H4 (cell line): ENCODE data around the genes ZNF44, RTBDN and STX10.

- RAMPAGE, long total RNA: no peak
Observed at GRCh38 chr19:11811988-11812405, 2.1 kb upstream of the ZNF440 start.

- RAMPAGE, long total RNA: no peak
Observed at GRCh38 chr19:11843824-11844203, 4.7 kb upstream of the ZNF439 start.

GRCh38 chr19:11924434-11924813 lies 483 bp upstream of the ZNF700 start:
- RAMPAGE, long total RNA: no peak

- RAMPAGE, long total RNA: no peak
Observed at GRCh38 chr19:11949181-11949552, 15.7 kb upstream of the ZNF763 start.

DNA sequence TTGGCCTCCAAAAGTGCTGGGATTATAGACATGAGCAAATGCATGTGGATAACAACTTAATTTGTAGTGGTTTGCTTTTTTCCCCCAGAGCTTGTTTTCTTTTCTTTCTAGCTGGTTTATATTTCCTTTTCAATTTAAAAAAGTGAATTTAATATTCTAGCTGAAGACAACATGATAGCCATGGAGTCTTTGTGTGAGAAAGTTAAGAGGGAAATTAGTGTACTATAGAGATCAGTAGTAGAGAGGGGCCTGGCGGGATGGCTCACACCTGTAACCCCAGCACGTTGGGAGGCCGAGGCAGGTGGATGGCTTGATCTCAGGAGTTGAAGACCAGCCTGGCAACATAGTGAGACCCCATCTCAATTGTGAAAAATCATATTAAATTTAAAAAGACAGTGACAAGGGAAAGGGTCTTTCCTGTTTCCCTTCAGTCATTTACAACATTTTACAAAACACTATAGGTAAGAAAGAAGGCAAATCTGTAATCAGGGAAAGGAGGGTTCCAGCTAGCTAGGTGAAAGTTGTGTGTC lies 3.7 kb downstream of the ZNF763 start:
- RAMPAGE, long total RNA: no peak

DNA sequence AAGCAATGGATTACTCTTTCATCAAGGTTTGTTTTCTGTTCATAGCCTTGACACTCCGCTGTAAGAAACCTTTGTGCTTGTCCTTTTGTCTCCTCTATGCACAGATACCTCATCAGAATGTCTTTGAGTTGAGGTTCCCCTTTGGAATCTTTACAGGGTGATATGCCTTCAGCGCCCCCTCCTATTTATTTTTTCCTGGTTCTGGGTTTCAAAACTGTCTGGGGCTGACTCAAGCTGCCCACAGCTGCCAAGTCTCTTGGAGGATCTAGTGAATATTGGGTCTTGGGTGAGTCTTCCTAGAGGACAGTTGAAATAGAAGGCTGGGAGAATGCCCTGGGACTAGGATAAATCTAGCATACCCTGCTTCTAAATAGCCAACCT lies 885 bp downstream of the ZNF136 start:
- RAMPAGE, long total RNA: no peak

DNA sequence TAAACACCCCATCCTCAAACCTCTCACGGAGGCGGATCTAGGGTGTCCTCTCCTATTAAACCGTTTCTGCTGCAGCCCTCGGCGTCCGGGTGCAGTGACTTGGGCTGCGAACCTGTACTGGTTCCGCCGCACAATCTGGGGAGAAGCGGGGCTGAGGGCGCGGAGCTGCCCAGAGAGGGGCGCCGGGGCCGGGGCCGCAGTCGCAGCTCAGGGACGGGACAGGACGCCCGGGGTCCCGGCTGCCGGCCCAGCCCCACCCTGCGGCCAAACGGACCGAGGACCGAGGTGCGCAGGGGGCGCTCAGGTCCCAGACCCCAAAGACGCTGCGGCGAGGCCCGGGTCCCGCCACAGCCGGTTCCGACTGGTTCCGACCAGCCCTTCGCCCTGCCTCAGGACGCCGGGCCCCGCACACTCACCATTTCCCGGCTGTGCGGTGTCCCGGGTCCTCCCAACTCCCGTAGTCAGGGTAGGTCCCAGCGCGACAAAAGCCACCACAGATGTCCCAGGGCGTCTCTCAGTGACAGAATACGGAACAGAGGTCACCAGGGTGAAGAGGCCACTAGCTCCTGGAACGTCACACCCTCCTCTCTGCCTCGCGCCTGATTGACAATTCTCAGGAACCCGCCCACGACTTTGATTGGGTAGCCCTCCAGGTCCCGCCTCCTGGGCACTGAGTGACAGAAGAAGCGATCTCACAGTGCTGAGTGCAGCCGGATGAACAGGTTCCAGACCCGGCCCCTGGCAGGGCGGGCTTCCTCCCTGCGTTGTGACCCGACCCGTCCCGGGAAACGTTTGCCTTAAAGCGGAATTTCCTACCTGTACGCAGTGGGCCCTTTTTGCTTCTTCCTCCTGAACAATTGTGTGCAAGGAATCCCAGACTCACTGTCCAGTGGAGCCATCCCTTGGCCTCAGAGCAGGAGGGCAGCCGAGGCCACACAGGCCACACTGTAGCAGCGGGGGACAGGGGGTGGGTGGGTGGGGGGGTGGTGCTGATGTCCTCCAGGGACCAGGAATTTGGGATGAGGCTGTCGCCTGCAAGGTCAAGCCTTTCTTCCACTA lies at the start of gene ZNF44:
Gene ZNF44, minus strand, starts transcription at position 608 of the 1,059 bp plus-strand sequence.
- RAMPAGE, long total RNA: no peak

DNA sequence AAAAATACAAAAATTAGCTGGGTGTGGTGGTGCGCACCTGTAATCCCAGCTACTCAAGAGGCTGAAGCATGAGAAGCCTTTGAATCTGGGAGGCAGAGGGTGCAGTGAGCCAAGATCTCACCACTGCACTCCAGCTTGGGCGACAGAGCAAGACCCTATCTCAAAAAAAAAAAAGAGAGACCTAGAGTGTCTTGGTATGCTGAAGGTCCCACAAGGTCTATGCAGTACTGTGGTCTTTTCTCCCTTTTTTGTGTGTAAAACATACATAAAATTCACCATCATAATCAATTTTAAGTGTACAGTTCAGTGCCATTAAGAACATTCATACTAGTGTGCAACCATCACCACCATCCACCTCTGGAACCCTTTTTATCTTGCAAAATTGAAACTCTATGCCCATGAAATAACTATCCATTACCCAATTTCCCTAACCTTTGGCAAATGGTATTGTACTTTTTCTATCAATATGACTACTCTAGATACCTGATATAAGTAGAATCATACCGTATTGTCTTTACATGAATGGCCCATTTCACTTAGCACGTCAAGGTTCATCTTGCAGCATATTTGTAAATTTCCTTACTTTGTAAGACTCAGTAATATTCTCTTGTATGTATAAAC lies 26.9 kb downstream of the ZNF564 start:
- RAMPAGE, long total RNA: no peak

DNA sequence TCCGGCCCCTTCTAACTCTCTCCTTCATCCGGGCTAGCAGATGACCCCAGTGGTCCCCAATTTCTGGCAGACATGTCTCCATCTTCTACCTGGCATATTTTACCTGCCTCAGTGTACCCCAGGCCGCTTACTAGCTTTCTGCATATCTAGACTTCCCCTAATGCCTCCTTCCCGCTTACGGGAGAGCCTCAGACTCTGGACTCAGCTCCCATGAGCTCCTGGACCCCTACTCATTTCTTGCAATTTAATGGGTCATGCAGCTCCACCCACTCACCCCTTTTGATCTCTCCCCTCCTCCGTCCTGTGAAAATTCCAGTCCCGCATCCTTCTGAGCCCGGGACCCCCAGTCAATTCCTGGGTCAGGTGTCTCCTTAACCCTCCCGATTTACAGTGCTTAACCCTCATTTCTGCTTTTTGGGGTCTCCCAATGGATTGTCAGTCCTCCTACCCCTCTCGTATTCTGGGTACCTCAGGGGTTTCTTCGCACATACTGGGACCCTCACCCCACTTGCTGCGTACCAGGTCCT lies 585 bp upstream of the JUNB start:
- RAMPAGE, long total RNA: no peak

- RAMPAGE, long total RNA: no peak
Observed at GRCh38 chr19:12793336-12794481, 2.4 kb downstream of the JUNB start.

DNA sequence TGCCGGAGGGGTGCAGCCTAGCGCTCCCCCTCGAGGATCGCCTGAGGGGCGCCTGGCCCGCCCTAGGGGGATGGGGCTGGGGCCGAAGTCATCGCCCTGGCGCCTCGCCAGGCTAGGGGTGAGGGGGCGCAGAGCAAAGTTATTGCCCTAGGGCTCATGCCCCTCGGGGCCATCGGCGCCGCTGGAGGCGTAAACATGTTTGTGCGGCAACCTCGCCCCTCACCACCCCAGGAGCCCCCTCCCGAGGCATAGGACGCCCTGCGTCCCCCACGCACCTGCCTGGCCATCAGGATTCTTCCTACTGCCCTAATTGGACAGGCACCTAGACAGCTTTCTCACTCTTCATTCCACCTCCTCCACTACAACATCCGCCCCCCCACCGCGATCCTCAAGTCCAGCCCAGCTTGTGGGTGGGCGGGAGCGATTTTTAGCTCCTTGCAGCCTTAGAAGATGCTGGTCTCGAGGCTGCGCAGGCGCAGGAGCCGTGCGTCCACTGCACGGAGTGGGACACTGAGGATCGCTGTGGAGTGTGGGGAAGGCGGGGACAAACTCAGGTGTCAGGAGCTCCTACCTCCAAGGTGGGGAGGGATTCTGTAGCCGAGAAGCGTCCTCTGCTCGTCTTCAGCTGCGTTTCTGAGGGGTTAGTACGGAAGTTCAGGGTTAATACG lies at the start of gene RTBDN:
Gene RTBDN, minus strand, starts transcription at position 366 of the 668 bp plus-strand sequence.
- RAMPAGE, long total RNA: no peak

GRCh38 chr19:12836337-12836669 lies 1.9 kb upstream of the RTBDN start:
- RAMPAGE, long total RNA: no peak

- RAMPAGE, long total RNA: no peak
Observed at GRCh38 chr19:12946073-12946778, 564 bp downstream of the RAD23A start.

DNA sequence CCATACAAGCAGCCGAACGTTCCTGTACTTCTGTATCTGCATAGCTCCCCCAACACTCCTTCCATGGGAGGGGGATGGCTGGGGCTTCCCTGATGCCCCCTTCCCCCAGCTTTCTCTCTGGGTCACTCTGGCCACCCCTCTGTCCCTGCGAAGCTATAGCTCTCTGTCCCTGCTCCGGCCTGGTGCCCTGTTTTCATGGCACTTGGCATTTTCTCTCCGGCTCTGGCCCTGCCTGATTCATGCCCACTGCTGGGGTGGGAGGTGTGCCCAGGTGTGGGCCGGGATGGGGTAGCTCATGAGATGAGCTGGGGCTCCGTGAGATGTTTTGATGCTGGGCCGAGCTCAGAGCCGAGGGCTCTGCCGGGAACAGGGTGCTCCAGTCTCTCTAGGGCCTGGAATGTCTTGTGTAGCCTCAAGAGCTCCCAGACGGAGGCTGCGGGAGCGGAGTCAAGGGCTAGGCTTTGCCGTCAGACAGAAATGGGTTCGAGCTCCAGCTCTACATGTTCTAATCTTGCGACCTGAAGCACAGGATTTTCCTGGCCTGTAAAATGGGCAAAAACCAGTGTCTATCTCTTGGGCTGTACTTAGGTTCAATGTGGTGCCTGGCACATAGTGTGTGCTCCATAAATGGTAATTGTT lies 4.5 kb downstream of the NFIX start:
- RAMPAGE, long total RNA: no peak

- RAMPAGE, long total RNA: no peak
Observed at GRCh38 chr19:13037175-13037691, 42.0 kb downstream of the NFIX start.

- RAMPAGE, long total RNA: no peak
Observed at GRCh38 chr19:13052733-13053583, 49.7 kb downstream of the LYL1 start.

DNA sequence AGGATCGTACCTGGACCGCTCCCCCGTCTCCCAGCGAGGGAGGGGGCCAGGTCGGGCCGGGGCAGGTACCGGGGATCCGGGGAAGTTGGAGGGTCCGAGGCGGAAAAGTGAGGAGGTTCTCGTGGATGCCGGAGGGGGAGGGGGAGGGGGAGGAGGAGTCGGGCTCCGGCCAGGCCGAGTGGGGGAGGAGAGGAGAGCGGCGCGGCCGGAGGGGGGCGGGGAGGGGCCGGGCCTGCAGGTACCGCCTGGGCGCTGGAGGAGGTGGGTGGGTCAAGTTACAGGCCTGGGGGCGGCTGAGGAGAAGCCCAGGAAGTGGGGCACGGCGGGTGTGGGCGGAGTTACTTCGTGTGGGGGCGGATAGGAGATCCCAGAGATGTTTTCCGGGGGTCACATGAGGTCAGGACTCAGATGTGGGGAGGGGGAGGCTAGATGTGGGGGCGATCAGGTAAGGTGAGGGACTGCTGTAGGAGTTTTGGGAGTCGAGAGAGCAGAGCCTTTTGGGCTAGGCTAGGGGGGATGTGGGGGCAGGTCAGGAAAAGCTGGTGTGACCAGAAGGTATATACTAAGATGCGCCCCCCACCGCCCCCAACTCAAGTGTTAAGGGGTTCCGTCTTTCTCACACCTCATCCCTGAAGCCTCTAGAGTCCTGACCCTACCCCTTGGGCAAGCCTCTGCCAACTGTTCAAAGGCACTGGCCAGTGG lies 748 bp downstream of the NACC1 start:
- RAMPAGE, long total RNA: no peak

- RAMPAGE, long total RNA: start-site peak on the minus strand at chr19:13150223-13150313, 142 reads; start-site peak on the plus strand at chr19:13150389-13150477, 7 reads
Observed at GRCh38 chr19:13149635-13150603, at the start of gene STX10. TSS of gene STX10 (minus strand) at chr19:13150375.

DNA sequence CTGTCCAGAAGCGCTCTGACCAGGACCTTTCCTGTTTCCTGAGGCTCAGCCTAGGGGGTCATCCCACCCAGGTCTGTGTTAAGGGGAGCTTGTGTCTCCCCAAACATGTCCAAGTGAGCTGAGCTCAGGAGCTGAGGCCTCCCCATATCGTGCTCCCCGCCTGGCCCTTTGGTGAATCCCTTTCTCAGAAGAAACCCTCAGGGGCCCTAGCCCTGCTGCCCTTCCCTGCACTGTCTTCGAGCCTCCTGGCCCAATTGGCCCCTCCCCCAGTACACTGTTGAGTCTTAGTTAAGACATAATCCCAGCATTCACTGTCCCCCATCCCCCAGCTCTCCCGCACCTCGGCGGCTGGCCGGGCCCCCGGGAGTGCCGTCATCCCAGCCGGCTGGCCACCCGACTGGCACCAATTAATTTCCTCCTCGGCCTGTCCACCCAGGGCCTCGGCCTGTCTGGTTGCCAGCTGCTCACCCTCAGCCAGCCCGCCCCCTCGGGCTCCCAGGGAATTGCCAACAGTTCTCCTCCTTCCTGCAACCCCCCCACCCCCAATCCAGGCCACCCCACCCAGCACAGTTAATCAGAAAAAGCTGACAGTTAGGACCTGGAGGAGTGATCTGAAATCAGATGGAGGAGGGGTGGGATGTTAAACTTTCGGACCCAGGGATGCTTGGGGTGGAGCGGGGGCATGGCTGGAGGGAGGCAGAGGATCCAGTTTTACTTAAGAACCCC lies 13.6 kb downstream of the IER2 start:
- RAMPAGE, long total RNA: no peak

DNA sequence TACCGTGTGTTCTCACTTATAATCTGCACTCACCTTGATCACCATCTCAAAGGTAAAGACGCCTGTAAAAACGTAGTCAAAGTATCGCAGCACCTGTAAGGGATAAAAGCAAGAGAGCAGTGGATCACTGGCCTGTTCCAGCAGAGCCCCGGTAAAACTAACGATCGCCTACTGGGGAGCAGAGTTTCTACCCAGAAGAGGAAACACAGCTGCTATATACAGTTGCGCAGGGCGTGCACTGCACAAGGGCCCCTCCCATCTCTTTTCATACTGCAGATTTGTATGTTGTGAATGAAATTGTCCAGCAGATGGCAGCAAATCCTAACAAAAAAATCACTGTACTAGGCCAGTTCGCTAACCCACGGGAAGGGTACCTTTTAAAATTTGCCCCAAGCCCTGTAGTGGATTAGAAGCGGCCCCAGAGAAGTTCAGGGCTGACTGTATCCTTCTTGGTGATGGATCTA lies 126.9 kb downstream of the IER2 start:
- RAMPAGE, long total RNA: no peak